NT2/D1 (cell line): ENCODE measurements around a stretch of chr1.

- RRBS, 2 experiments = no CpG with 5 or more reads among the region's 7 CpGs
Measured at GRCh38 chr1:53172700-53173356, 23.8 kb upstream of the CPT2 start.

GRCh38 chr1:53294514-53295018 lies 33.3 kb downstream of the LRP8 start:
- RRBS, 2 experiments = no CpG with 5 or more reads among the region's 12 CpGs

- RRBS, 2 experiments = 3 to 7% methylated on average over 18 to 24 of the region's 36 CpGs
Measured at GRCh38 chr1:53325920-53326386, 1.9 kb downstream of the LRP8 start.

GRCh38 chr1:53350036-53350614 lies 22.3 kb upstream of the LRP8 start:
- RRBS, 2 experiments = no CpG with 5 or more reads among the region's 4 CpGs

DNA sequence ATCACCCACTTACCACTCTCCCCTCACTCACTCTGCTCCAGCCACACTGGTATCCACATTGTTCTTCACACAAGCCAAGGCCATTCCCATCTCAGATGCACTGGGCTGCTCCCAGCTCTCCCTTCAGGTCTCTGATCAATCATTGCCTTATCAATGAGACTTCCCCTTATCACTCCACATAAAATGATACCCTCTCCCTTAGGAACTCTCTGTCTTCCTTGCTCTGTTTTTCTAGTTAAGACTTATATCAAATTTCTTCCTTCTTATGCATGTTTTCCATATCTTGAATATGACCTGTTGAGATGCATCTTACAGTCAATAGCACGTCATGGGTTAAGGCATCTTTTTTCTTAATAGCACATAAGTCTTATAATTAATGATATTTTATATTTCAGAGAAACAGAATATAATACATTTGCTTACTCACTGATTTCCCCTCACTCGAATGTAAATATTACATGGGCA lies 42.1 kb downstream of the NDC1 start:
- RRBS, 2 experiments = no CpG with 5 or more reads among the region's 2 CpGs

GRCh38 chr1:54200296-54201046 lies 504 bp downstream of the MRPL37 start:
- RRBS, 2 experiments = no CpG with 5 or more reads among the region's 37 CpGs

- RRBS, 2 experiments = 91 to 95% methylated on average over 2 of the region's 10 CpGs
Measured at GRCh38 chr1:54218885-54219640, 19.1 kb downstream of the MRPL37 start.

DNA sequence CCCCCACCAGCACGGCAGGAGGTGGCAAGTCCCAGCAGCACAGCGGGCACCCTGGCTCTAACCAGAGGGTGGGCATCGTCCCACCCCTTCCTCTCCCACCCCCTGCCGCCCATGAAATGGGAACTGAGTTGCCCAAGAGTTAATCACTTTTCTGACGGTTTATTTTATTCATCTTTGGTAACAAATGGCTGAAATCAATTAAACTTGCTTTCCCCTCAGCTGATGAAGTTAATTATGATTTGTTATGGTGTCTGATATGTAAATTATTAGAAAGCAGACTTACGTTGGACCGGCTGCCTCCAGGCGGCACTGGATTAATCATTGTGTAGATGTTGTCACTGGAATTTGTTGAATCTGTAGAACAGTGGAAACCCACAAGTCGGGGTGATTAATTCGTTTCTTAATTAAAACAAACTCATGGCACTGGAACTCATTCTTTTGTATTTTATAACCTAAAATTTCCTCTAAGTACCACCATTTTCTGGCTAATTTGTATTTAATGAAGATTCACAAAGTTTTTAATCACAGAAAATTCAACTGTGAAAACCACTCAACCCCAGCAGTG lies 39.0 kb downstream of the MRPL37 start:
- RRBS, 2 experiments = no CpG with 5 or more reads among the region's 10 CpGs

DNA sequence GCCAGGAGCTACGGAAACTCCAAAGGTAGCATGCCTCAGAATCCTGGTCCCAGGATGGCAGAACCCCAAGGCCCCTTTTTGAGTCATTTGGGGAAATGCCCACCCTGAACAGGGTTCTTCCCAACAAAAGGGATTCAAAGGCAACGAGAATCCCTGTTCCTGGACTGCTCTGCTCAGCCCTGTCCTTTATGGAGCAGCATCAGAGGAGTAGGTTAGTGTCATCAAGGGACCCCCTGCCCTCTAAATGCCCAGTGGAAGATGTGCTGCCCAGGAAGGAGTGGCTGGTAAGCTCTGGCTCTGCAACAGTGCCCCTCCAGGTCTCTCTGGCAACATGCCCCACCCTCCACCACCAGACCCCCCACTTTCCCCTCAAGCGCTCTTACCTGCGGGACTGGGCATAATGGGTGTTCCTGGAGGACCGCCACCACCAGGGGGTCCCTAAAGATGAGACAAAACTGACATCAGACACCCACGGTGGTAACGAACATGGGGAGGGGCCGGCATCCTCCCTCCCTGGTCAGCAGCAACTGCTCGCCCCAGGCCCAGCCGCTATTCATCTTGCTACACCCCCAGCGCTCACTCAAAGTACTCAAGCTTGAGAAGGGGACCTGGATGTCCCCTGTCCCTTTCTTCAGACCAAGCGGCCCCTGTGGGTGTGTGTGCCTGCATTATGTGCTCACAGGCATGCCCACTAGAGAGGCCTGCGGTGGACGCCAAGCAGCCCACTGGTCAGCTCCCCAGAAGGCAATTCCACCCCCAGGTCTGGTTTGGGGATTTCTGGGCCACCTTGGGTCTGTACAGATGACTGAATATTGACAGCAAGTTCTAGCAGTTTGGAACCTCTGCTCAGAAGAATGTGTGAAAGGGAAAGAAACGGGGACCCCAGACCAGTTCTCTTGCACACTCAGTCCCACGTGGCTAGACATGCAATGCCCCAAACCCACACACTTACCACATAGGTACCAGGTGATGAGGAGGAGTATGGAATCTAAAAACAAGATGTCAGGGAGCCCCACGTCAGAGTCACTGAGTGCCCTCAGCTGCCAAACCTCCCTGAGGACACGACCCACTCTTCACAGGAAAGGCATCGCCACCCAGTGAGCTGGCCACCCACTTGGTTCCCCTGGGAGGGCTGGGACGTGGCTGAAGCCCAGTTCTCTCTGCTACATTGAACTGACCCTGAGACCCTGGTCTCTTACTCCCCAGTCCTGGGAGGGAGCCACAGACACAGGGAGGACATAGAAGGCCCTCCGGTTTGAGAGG lies 41.0 kb downstream of the MRPL37 start:
- RRBS, 2 experiments = no CpG with 5 or more reads among the region's 21 CpGs

DNA sequence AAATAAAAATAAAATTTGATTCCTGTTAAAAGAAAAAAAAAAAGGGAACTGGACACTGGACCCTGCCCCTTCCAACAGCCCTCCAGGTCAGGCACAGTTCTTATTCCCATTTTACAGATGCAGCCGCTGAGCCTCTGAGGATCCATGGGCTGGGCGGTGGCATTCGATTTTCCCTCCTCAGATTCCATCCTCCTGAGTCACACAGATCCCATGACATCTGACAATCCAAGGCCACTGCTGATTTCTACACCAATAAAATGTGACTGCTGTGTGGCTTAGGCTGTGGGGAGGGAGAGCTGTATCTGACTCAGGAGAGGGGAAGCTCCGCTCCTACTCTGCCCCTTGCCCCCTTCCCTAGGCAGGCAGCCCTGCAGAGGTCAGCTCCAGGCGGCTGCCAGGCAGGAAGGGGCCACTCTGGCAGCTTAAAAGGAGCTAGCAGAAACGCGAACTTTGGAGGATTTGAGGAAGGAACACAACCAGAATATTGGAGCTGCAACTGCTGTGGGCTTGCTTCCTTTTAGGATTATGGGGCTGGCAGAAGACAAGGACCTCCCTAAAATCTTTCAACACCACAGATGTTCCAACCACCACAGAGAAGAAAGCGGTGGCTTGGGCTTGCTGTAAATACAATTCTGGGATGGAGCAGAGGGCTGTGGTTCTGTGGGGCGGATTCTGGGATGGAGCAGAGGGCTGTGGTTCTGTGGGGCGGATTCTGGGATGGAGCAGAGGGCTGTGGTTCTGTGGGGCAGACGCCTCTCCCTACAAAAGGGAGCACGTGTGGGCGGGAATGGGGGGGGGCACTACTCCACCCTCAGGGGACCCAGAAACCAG lies 50.0 kb downstream of the MRPL37 start:
- RRBS, 2 experiments = no CpG with 5 or more reads among the region's 13 CpGs

- RRBS, 2 experiments = no CpG with 5 or more reads among the region's 20 CpGs
Measured at GRCh38 chr1:54274716-54275902, 75.1 kb downstream of the MRPL37 start.

DNA sequence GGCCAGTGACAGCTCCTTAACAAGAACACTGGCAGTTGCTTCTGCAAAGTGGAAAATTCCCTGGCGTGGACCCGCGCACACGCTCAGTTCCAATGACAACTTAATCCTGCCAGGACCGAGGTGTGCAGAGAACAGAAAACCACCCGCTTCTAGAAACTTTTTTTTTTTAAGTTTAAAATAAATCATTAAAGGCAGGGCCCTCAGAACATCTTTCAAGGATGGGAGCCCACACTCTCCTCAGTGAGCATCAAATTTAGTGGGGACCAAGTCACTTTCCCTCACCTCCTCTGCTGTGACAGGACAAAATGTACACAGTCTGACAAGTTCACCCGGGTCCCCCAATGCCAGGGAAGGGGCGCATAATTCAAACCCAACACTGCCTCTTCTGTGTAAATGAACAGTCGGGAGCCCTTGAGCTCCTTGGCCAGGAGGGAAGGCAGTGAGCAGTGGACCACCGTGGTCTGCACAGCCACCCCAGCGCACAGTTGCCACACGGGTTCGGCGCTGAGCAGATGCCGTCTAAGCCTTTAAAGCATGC lies 91.1 kb downstream of the MRPL37 start:
- RRBS, 2 experiments = no CpG with 5 or more reads among the region's 15 CpGs

GRCh38 chr1:54344663-54345722 lies 145.0 kb downstream of the MRPL37 start:
- RRBS, 2 experiments = no CpG with 5 or more reads among the region's 20 CpGs

- RRBS, 2 experiments = no CpG with 5 or more reads among the region's 8 CpGs
Measured at GRCh38 chr1:54463551-54464025, 84.4 kb upstream of the ACOT11 start.

- RRBS, 2 experiments = 7 to 16% methylated on average over 5 of the region's 13 CpGs
Measured at GRCh38 chr1:54542865-54543530, 5.0 kb upstream of the ACOT11 start.

GRCh38 chr1:54559711-54560276 lies 11.8 kb downstream of the ACOT11 start:
- RRBS, 2 experiments = no CpG with 5 or more reads among the region's 3 CpGs

DNA sequence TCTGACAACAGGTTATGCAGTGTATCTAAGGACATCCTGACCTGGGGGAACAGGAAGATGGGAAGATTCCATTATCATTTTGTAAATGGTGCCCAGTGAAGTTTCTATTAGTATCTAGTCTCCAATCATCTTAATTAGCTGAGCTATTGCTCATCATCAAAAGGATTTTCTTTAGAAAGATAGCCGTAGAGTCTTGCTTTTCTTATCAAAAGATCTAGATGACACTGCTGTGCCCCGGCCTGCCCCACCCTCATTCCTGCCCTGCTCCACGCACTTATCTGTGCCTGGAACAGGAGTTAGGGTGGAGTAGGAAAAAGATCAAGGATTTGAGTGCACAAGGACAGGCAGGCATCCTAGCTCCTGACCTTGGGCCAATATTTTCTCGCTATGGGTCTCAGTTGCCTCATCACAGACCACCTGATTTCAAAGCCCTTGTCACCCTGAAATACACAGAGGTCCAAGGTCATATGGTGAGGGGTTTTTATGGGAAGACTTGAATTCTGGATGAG lies 456 bp upstream of the MROH7 start:
- RRBS, 2 experiments = no CpG with 5 or more reads among the region's 4 CpGs

GRCh38 chr1:54801487-54801967 lies 404 bp upstream of the TTC22 start:
- RRBS, 2 experiments = no CpG with 5 or more reads among the region's 9 CpGs

DNA sequence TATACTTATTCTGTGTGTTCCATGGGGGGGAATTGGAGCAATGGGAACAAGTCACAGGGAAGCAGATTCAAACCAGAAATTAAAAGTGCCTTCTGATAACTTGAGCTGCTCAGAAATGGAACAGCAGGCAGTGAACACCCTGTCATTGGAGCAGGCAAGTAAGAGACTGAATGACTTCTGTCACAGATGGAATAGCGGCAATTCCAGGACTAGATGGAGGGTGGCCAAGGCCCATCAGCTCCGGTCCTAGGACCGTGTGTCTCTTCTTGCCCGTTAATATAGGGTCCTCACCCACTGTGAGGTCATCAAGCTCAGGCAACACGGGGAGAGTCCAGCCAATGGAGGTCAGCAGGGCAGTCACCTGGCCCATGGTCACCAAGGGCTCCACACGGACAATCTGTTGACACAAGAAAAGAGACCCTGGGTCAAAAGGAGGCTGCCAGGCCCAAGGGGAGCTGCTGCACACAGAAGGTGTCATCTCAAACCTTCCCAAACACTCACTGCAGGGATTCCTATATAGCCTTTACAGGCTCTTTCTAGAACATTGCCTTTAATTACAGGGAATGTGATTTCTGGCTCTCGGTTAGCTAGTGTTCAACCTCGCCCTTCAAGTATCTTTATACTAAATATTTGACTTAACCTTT lies 11.2 kb downstream of the DHCR24 start:
- RRBS, 2 experiments = no CpG with 5 or more reads among the region's 8 CpGs

DNA sequence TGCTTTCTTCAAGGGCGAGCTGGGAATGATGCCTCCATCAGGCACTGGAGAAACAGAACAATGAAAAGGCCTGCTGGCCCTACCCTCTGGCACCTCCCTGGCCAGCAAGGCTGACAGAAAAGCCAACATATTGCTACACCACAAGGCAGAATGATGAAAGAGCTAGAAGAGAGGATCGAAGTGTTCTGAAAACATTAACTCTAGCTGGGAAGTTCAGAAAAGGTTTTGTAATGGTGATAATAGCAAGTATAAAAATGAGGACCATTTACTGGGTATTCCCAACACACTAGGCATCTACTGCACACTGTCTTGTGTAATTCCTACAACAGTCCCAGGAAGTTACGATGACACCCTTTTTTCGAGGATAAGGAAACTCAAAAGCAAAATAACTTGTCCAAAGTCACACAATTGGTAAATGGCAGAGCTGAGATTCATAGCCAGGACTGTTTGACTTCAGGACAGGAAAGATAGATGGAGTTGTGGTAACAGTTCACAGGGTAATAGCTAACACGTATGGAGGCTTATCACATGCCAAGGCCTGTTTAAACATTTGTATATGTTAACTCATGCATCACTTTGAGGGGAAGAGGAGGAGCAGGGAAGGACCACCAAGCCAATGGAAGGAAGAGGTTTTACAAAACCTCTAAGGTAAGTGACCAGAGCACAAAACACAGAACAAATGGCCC lies 3.0 kb downstream of the DHCR24 start:
- RRBS, 2 experiments = no CpG with 5 or more reads among the region's 5 CpGs